Colon Carcinoma Metastatic in the Brain (tissue), 2 donors: ENCODE results near the gene SKA3.

- PRO-cap, 2 experiments = no peak in any of the 2 experiments
Observed at GRCh38 chr13:18408572-18408986, 773.0 kb downstream of the TUBA3C start.

DNA sequence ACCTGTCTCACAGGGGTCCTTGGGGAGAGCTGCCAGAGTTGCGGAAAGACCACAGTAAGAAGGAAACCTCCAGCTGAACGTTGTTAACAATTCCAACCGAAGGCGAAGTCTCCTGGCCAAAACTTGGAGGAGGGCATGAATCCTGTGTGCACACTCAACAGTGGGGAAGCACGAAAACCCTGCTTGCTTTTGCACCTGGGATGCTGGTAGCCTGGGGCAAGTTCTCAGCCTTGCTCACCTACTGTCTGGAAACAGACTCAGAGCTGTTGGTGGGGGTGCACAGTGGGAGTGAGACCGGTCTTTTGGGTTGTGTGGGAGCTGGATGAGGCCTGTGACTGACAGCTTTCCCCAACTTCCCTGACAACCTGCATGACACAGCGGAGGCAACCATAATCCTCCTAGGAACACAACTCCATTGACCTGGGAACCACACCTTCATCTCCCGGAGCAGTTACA is 62.3 kb upstream of the TUBA3C start:
- PRO-cap, 2 experiments = no peak in any of the 2 experiments

- PRO-cap, 2 experiments = no peak in any of the 2 experiments
Observed at GRCh38 chr13:19690313-19691371, 57.2 kb downstream of the MPHOSPH8 start.

- PRO-cap, 2 experiments = no peak in any of the 2 experiments
Observed at GRCh38 chr13:19845610-19846276, 17.7 kb downstream of the ZMYM5 start.

DNA sequence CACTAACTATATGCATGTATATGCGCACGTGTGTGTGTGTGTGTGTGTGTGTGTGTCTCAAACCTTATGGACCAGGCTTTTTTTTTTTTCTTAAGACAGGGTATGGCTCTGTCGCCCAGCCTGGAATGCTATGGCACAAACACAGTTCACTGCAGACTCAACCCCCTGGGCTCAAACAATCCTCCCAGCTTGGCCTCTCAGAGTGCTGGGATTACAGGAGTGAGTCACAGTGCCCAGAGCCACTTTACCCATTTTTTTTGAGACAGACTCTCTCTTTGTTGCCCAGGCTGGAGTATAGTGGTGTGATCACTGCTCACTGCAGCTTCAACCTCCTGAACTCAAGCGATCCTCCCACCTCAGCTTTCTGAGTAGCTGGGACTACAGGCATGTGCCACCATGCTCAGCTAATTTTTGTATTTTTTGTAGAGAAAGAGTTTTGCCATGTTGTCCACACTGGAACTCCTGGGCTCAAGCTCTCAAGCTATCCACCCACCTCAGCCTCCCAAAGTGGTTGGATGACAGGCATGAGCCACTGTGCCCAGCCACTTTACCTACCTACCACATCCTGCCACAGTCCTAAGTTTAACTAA is 2.4 kb downstream of the ZMYM5 start:
- PRO-cap, 2 experiments = no peak in any of the 2 experiments

GRCh38 chr13:19957076-19957766 is 1.3 kb upstream of the ZMYM2 start:
- PRO-cap, 2 experiments = peak in 2 of 2 experiments; most common plus-strand start chr13:19957451 (in 2)

DNA sequence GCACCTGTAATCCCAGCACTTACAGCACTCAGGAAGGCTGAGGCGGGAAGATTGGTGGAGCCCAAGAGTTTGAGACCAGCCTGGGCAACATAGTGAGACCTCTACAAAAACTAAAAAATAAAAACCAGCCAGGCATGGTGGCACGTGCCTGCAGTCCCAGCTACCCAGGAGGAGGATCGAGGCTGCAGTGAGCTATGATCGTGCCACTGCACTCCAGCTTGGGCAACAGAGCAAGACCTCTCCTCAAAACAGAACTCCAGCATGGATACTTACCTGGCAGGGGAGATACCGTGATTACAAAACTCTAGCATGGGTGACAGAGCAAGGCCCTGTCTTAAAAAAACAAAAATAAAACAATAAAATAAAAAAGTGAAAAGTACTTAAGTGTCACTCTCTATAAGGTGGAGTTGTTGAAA is 95.3 kb downstream of the GJA3 start:
- PRO-cap, 2 experiments = no peak in any of the 2 experiments

DNA sequence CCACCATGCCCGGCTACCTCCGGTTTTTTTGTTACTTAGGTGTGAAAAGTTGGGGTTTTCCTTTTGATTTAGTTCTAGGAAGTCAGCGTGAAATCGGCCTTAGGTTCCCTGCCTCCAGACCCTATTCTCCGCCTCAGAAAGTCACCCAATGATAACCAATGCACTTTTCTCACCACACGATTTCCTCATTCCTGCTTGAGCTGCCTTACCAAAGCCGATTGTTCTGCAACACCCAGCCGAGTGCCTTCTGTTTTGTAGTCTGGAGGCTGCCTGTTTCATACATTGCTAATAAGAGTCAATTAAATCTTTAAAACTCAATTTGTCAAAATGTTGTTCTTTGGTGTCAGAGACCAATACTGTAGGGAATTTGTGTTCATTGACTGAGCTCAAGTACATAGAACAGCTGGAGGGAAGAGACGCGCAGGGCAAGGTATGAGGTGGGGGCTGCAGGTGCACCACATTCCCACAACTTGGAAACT is 39.7 kb downstream of the GJA3 start:
- PRO-cap, 2 experiments = peak in 1 of 2 experiments; most common plus-strand start position 211 of the sequence (in 1); most common minus-strand start position 143 of the sequence (in 1)

DNA sequence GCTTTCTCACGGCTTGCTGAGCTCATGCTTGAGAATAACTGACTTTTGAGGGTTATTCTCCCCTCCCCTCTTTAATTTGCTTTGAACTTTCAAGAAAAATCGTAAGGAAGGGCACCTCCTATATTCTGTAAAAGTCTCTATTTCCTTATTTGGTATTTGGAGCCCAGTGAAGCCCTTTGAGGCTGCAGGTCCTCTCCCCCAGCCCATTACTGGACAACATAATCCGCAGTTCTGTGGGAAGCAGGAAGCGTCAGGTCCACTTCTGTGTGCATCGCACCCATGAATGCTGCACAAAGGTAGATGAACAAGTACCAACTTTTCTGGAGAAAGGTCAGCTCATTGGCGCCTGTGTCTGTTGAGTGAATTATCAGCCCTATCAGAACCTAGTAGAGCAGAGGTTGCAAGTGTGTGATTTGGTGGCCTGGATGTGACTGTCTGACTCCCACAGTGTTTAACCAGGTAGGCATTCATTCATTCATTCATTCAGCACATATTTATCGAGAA is 29.4 kb downstream of the GJA3 start:
- PRO-cap, 2 experiments = no peak in any of the 2 experiments

- PRO-cap, 2 experiments = no peak in any of the 2 experiments
Observed at GRCh38 chr13:20141475-20141830, 19.4 kb downstream of the GJA3 start.

DNA sequence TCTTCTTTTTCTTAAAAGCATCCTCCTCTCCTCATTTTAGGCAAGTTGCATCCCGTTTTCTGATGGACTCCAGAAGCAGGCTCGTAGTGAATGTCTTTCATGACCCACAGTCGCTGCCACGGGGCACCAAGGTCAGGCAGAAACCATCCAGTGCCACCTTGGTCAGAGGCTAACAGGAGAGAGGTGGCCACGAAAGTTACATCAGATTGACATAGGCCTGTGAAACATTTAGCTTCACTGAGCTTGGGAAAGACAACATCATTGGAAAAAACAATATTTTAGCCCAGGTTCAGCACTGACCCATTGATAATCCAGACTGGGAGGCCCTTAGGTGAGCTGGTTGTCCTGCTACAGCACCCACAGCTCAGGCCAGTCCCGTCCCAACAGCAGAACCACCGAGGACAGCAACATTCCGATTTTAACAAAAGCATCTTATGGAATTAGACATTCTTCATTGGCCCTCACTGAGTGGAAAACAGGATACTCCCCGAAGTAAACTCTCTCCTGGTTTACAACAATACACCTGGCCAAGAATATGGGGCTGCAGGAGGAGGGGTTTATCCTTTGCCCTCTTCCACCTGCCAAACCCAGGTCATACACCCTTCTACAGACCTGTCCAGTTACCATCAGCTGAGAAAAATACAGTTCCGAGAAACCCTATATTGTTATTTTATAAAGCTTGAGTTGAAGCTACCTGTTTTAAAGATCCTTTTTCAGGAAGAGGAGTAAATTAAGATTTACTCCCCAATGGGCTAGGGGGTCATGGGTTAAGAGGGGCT is 1.7 kb downstream of the GJB2 start:
- PRO-cap, 2 experiments = no peak in any of the 2 experiments

DNA sequence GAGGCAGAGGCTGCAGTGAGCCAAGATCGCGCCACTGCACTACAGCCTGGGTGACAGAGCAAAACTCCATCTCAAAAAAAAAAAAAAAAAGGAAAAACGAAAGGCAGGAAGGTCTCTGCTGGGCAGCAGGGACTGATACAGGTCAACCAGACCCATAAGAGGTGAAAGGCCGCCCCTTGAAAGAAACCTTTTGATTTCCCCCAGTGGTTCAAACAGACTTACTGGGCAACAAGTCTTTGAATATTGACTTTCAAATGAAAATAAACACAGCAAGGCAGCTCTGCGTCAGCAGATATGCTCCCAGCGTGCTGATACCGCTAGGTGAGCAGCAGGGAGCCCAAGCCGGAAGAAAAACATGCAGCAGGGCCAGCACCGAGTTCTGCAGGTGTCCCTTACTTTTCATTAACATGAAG is 49.4 kb downstream of the CRYL1 start:
- PRO-cap, 2 experiments = no peak in any of the 2 experiments

DNA sequence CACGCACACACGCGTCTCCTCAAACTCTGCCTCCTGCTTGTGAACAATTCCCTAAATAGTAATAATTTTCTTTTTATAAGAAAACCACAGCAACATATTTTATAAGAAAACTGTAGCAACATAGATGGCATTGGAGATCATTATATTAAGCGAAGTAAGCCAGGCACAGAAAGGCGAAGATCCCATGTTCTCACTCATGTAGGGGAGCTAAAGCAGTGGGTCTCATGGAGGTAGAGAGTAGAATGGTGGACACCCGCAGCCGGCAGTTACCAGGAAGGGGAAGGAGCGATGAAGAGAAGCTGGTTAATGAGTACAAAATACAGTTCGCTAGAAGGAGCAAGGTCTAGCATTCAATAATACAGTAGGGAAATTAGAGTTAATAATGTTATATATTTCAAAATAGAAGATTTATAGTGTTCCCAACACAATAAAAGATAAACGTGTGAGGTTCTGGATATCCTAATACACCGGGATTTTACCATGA is 42.8 kb downstream of the CRYL1 start:
- PRO-cap, 2 experiments = peak in 1 of 2 experiments; most common minus-strand start position 268 of the sequence (in 1)

- PRO-cap, 2 experiments = no peak in any of the 2 experiments
Observed at GRCh38 chr13:20523628-20524170, 2.0 kb downstream of the CRYL1 start.

DNA sequence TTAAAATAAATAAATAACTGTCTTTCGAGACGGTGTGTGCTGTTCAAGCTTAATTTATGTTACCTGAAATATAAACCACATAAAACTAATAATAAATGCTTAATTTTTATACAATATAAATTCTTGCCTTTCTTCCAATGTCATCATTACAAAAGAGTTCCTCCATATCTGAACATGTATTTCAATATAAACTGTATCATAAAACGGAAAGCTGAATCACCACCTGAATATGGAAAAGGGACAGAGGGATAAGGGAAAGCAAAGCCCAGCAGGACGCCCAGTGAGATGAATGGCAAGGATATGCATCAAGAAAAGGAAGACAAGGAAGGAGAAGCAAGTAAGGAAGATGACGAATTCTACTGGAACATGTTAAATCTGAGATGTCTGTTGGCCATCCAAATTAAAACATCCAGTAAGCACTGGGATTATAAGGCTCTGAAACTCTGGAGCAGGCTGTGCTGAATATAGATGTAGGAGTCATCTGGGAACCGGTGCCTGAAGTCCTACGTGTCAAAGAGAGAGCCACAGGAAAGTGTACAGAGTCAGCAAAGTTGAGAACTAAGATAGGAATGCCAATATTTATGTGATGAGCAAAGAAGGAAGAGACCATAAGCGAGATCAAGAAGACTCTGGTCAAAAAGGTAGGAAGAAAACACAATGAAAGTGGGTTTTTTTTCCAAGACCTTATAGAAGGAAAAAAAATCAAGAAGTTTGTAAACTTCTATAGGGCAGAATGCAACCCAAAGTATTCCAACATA is 50.9 kb upstream of the EEF1AKMT1 start:
- PRO-cap, 2 experiments = no peak in any of the 2 experiments

DNA sequence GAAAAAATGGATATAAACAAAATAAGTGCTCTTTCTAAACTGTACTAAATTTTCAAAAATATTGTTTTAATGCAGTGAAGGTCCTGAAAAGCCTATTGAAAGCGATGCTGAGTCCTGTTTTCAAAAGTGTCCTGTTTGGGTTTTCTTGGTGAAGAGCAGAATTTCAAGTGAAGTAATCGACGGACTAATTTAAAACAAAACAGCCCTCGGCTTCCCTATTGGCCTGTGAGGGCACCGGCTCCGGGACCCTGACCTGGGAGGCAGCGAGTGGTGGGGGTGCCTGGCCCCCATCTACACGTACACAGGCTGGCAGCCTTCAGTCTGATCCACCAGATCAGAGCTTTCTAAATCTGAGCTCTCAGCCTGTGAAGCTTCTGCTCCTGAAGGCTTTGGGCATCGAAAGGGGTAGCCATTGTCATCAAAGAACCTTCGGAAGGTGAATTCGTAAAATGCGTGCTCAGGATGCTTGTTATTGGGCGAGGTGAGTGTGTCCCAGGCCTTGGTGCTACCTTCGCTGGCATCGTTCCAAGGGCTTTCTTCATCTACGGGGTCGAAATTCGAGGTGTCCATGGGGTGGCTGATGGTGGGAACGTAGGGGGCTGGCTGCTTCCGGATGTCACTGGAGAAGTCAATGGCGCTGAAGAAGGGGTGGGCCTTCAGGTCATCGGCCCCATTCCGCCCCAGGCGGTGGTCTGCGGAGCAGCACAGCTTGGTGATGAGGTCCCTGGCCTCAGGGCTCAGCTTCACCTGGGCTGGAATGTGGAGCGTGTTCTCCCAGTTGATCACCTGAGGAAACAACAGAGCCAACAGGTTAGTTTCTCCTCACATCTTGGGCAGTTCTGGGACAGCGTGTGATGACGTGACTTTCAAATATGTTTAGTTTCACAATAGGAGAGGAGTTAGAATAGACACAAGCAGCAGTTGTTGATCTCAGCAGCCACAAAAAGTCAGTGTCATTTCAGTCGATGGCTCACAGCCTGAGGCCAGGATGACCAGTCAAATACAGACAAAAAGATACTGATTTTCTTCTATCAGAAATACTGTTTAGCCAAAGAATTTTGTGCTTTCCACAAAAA is 72.4 kb upstream of the XPO4 start:
- PRO-cap, 2 experiments = no peak in any of the 2 experiments

- PRO-cap, 2 experiments = no peak in any of the 2 experiments
Observed at GRCh38 chr13:20987488-20988514, 73.6 kb downstream of the LATS2 start.

DNA sequence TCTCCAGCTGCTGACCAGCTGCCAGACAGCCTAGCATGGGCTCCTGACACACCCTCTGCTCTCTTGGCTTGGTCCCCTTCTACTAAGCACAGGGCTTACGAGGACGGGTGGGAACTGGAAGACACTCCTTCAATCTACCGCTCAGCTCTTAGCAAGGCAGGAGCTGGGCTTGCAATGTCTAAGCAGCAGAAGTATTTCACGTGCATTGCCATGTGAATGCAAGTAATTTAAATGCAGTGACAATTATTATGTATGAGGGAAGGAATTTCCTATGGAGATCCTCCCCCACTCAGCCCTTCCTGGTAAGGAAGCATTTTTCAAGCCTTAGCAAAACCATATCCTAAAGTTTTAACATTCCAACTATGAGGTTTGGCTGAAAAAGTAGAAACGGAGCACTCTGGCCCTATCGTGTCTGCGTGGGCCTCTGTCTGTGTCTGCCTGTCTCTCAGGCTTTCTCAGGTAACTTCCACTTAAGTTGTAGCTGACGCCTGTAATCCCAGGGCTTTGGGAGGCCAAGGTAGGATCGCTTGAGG is 63.7 kb downstream of the LATS2 start:
- PRO-cap, 2 experiments = no peak in any of the 2 experiments

DNA sequence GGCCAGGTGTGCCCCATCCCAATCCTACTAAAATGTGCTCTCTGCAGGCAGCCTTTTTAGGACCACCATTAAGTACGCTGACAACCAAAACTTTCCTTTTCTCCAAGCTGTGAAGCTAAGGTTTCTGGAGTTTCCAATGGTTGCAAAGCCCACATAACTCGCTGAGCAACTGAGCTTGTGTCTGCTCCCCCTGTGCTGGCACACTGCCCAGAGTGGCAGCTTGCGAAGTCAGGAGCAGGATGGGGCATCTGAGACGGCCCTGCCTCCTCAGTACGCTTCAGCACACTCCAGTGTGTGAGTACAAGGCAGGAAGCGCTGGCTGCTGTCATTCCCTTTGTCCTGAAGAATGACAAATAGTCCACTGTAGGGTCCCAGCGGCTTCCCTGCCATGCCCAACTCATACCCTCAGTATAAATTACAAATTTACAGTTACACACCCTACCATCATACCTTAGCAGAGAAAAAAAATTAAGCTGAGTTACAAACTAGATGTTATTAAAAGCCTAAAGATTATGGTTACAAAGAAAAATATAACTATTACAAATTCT is 15.1 kb upstream of the SAP18 start:
- PRO-cap, 2 experiments = no peak in any of the 2 experiments

- PRO-cap, 2 experiments = peak in 2 of 2 experiments; most common plus-strand start chr13:21176696 (in 2); most common minus-strand start chr13:21176278 (in 2)
Observed at GRCh38 chr13:21175993-21177010, at the start of gene SKA3. TSS of gene SKA3 (minus strand) at chr13:21176552.